Non-pigmented ciliary epithelial cell (primary cell): ENCODE data around the gene ANKRD44.

DNA sequence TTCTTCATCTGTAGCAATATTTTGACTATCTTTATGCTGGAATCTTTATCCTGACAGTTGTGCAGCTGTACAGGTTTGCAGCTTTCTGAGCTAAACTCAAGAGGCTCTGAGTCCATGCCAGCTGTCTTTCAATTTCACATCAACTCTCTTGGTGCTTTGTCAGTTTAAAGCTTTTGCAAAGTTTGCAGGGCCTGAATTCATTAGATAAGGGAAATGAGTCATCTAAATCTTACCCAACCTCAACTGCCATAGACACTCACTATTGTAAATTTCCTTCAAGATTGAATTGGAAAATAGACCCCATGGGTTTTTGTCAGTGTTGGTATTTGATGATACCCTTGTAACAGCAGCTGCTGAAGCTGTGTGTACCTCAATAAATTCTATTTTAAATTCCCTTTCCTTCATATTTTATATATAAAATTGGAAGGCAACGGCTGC, 170.0 kb upstream of the SLC39A10 start:
- RRBS = no CpG with 5 or more reads among the region's 1 CpG

DNA sequence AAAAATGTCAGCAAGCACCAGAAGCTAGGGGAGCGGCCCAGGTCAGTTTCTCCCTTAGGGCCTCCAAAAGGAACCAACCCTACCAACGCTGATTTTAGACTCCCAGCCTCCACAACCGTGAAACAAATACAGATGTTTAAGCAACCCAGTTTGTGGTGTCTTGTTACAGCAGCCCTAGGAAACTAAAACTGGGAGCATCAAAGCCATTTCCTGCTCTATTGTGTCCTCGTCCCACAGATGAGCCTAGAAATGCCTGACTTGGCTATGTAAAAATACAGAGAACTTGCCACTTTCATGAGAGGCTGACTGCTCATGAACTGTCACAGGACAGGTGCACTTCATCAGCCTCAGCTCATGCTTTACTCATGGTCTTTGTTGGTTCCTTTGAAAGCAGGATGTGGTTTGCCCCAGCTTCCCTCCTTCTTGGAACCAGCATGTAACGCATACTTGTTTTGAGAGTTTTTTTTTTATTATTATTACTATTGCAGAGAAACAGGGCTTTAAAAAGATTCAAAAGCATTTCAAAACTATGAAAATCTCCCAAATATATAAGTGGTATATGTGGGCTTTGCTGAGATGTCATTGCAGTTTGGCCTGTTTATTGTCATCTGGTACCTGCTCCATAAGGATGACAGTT, 97.5 kb upstream of the SLC39A10 start:
- RRBS = no CpG with 5 or more reads among the region's 5 CpGs

DNA sequence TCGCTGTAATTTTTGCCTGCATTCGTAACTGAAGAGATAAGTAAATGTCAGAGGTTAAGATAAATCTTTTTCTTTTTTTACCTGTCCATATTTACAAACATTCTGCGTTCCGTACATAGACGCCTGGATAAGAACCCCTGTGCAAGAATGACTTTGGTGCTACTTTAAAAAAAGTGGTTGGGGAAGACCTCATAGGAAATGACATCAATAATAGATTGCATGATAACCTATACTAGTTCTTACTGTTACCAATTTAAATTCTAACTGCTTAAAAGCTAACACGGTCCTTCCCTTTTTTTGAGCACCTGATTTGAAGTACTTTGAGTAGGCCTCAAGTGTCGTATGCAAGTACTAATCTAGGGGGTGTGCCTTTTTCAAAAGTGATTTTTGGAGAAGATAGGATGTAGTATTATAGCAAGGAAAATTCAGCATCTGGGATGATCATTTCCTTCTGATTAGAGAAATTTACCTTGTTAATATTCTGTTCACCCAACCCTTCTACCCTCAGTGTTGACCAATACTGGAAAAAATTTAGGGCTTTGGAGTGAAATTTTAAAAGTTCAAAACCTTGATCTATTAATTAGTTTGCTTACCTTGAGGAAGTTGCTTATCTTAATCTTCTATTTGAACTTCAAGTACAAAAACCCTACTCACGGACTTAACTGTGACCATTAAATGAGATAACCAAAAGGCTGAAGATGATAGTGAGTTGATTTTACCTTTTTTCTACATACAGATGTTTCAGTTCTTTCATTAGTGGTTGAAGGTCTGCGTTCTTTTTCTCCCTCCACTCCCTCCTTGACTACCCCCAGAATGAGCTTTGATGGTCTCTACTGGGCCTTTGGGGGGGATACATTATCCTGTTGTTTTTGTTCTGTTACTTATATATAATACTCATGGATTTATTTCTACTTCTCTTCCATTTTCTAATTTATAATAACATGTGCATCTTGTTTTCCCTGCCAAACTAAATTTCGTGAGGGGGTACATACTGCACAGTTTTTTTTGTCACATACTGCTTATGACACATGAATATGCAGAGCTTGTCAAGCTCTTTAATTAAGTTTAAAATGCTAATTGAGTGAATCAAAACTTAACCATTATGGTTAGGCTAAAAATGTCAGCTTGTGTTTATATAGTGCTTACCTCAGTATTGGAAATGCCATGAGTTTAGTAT, 2.4 kb downstream of the SLC39A10 start:
- RRBS = no CpG with 5 or more reads among the region's 10 CpGs

DNA sequence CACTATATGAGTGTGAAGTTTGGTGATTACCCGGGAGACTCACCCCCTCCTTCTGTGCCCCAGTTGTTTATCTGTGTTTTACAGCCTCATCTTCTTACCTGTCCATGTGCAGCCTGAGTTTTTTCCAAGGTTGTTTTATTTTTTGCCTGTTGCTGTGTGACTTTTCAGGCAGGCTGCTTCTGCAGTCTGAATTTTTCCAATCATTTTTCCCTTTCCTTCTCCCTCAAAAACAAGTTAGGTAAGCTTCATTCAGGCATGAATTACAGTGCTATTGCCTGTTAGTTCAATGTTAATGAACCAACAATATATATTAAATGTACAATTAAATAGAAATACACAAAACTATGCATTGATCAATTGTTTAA, 38.5 kb downstream of the STK17B start:
- RRBS = no CpG with 5 or more reads among the region's 1 CpG

DNA sequence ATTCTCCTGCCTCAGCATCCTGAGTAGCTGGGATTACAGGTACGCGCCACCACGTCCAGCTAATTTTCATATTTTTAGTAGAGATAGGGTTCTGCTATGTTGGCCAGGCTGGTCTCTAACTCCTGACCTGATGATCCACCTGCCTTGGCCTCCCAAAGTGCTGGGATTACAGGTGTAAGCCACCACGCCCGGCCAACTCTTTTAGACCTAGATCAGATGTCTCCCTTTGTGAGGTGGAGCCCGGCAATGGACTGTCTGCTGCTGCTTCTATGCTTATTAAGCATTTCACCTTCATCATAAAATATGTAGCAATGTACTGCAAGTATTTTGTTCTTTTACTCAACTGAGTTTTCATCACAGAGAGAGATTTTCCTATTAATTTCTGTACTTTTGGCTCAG, 30.7 kb downstream of the STK17B start:
- RRBS = no CpG with 5 or more reads among the region's 6 CpGs

- RRBS = no CpG with 5 or more reads among the region's 4 CpGs
Measured at GRCh38 chr2:196159909-196160550, 11.3 kb downstream of the STK17B start.

GRCh38 chr2:196164500-196165359, 6.6 kb downstream of the STK17B start:
- RRBS = no CpG with 5 or more reads among the region's 8 CpGs

DNA sequence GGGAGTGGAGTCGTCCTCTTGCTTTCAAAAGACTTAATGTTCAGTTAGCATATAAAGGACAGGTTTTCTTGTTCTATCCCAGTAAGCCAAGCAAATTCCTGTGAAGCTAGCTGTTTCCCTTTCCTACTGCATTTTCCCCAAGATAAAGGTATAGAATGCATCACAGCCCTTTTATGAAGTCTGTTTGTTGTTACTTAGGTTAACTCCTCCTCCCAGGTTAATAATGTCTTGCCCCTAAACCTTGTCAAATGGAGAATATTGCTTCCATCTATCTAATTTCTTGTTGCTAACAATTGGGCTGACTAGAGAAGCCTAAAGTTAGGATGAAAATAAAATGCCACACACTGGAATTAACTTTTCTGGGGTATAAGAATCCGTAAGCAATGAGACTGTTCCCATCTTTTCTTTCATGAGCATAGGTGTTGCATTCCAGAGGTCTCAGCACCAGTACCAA, 1.1 kb upstream of the STK17B start:
- RRBS = no CpG with 5 or more reads among the region's 2 CpGs

DNA sequence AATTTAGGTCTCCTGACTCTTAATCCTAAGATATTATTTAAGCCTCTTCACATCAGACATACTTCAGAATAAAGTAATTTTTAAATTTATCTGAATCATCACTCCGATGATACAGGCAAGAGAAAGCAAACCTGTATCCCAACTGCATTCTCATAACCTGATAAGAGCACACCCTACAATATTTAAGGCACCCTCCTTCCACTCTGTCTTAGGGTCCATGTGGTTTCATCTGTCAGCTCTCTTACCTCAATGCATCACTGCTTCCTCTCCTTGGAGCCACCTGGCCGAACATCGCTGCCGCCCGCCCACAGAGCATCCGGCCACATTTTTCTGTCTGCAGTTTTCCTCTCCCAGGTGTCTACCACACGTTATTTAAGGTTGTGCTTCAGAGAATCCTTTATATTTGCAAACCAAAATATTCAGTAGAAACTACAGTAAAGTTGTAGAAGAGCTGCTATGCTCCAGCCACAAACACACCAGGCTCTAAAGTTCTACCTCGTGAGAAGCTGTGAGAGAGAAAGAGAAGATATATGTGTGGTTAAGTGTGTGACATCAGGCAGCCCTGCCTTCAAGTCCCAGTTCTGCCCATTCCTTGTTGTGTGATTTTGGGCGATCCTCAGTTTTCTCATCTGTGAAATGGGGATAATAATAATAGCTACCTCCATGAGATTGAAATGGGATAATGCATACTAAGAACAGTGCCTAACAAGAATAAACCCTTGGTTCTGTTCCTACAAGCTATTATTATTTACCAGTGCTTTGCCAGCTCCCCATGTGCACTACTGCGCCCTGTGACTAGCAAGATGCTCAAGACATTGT, 4.8 kb upstream of the STK17B start:
- RRBS = no CpG with 5 or more reads among the region's 10 CpGs

DNA sequence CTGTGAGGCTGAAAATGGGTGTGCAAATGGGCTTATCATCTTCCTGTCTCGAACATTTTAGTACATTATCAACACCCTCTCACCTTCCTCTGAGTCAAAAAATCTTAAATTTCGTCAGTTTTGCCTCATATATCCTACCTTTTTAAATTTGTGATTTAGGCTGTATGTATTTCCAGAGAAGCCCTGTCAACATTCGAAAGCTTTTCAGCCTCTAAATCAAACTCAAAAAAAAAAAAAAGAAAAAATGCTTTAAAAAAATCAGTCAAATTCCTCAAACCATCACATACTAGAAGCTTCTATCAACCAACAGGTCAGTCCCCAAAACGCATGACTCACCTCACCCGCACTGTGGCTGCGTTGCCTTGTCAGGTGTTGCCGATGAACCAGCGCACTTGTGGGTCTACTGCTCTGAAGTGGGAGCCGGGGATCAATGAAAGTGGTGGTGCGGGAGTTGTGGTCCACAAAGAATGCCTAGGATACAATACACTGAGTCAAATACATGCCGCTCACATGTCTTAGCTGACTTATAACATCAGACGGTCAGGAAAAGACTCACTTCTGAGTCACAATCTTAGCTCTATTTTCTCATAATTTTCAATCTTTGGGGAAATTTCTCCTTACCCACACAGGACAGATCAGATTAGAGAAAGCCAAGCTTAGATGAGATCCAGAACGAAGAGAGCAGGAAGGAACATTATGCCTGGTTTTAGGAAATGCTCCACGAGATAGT, 107.0 kb upstream of the STK17B start:
- RRBS = no CpG with 5 or more reads among the region's 14 CpGs

- RRBS = no CpG with 5 or more reads among the region's 4 CpGs
Measured at GRCh38 chr2:196718819-196719446, 79.4 kb downstream of the CCDC150 start.

GRCh38 chr2:196792565-196793216, 6.8 kb downstream of the GTF3C3 start:
- RRBS = no CpG with 5 or more reads among the region's 6 CpGs

DNA sequence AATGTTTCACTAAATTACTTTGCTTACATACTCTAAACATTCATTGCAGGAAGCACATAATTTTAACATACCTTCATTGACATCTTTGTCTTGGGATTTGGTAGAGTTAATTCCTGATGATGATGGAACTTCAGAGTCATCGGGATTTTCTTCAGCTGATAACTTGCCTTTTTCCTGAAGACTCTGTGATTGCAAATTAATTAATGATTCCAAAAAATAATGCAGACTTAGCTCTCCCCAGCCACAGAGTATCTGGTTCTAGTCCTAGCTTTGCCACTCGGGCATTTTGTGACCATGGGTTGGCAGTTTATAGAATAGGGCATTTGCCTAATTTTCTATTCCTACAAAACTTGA, 1.8 kb downstream of the GTF3C3 start:
- RRBS = no CpG with 5 or more reads among the region's 2 CpGs

DNA sequence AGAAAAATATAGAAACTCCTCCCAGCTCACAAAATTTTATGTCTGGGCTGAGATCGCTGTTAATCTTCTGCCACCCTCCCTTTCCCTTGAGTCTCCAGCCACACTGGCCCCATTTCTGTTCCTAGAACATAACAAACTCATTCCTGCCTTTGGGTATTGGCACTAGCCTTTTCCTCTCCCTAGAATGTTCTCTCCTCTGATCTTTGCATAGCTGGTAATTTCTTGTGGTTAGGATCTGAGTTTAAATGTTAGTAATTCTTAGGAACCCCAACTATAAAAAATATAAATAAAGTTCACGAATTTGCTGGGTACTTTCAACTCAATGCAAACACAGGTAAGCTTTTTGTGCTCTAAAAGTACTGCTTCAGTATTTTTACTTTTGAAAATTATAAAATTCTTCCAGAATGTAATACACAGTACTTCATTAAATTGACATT, 56.8 kb upstream of the PGAP1 start:
- RRBS = no CpG with 5 or more reads among the region's 2 CpGs

DNA sequence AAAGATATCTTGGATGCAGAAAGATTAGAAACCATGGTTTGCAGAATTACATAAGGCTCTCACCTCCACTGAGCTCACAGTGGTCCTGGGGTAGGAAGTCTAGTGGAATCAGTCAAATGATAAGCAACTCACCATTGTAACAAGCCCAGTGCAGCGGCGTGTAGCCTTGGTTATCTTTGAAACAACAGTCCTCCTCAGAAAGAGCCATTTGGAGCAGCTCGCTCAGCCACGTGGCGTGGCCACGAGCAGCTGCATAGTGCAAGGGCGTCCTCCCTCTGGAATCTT, 79.0 kb upstream of the PGAP1 start:
- RRBS = no CpG with 5 or more reads among the region's 7 CpGs

DNA sequence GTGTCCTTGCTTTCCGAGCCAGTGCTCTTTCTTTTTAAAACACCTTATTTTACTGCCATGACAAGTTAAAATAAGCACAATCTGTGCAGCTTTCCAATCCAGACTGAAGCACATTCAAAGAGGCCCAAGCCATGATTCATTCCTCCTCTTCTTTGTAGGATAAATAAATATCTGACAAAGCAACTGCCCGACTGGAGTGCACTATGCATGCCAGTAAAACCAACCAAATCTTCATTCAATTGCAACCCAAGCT, 185.6 kb downstream of the ANKRD44 start:
- RRBS = no CpG with 5 or more reads among the region's 2 CpGs

GRCh38 chr2:197130355-197130704, 180.2 kb downstream of the ANKRD44 start:
- RRBS = no CpG with 5 or more reads among the region's 6 CpGs

- RRBS = no CpG with 5 or more reads among the region's 6 CpGs
Measured at GRCh38 chr2:197209753-197210436, 100.7 kb downstream of the ANKRD44 start.

- RRBS = no CpG with 5 or more reads among the region's 5 CpGs
Measured at GRCh38 chr2:197250026-197250547, 60.5 kb downstream of the ANKRD44 start.

DNA sequence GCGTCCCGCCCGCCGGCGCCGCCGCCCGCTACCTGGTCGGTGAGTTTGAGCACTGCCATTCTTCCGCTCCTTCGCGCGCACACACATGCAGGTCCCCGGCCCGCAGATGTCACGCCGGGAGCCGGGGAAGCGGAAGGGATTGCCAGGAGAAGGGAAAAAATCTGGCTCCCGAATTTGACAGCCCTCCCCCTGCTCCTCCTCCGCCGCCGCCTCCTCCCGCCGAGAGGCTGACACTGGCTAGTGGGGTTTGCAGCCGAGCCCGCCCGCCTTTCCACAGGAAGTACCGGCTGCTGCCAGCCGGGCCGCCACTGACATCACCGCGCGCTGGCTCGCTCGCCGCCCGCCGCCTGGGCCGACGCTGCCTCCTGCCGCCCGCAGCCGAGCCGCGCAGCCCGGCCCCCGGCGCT, at the start of gene ANKRD44:
TSS of gene ANKRD44 (minus strand) at position 235 of the 407 bp plus-strand sequence.
- RRBS = 1% methylated on average over 26 of the region's 49 CpGs